H4 (cell line): ENCODE measurements around a stretch of chr6.

- RAMPAGE, long total RNA, result no peak
Observed at GRCh38 chr6:33789334-33789624, 349 bp upstream of the LEMD2 start.

DNA sequence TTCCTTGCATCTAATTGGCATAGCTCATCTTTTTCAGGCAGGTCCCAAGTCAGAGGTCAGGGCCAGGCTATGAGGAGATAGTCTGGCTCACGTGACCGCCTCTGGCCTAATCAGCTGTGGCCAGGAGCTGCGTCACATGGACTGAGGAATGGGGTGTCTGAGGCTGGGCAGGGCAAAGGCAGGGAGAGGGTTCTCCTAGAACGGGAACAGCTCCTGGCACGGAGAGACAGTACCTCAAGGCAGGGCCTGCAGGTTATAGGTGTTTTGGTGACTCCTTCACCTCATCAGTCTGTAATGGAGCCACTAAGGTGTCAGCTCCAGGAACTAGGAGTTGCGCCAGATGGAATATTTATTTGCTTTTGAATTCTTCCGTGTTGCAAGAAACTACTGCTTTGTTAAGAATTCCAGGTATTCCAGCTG, 36.7 kb upstream of the MLN start:
- RAMPAGE, long total RNA, result no peak

DNA sequence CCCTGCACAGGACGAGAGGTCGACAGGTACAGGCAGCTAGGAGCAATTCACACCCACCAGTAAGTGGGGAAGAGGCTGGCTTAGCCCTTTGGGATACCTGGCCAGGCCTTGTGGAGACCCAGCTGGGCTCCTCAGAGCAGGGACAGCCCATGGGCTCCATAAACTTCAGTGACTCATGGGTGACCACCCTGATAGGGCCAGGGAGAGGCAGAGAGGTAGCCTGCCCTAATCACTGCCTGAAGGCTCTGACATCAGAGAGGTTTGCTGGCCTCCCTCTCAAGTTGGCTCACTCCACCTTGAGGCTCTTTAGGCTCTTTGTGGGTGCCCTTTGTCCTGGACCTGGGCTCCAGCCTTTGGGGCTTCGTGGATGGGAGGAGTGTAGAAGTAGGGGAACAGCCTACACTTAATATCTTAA, 81.8 kb upstream of the MLN start:
- RAMPAGE, long total RNA, result no peak

DNA sequence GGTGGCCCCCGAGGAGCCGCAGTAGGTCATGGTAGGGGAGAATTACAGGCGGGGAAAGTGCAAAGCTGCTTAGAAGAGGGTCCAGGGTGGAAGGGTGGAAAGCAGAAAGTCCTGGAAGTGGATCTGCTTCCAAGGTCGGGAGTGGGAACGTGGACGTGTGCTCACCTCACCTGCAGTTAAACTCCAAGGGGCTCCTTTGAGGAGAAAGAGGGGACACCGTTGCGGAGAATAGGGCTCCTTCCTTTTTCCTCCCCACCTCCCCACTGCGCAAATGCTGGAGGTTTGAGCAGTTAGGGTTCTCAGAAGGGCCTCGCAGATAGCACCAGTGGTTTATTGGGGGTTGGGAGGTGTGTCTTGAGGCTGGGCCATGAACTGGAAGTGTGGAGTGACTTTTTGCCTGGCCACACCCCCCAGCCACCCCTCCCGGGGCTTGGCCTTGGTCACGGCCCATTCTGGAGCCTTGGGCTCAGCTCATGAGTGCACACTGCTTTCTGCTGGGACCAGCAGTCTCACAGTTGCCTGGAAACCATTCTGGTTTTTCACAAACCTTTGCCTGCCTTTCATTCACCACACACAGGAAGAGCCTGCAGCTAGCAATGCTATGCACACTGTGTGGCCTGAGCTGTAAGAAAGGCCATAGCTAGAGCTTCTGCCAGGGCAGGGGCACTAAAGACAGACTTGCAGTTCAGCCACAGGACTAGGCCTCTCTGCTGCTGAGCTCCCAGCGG, 100.5 kb upstream of the MLN start:
- RAMPAGE, long total RNA, result no peak

- RAMPAGE, long total RNA, result no peak
Observed at GRCh38 chr6:33905047-33905600, 101.3 kb upstream of the MLN start.

DNA sequence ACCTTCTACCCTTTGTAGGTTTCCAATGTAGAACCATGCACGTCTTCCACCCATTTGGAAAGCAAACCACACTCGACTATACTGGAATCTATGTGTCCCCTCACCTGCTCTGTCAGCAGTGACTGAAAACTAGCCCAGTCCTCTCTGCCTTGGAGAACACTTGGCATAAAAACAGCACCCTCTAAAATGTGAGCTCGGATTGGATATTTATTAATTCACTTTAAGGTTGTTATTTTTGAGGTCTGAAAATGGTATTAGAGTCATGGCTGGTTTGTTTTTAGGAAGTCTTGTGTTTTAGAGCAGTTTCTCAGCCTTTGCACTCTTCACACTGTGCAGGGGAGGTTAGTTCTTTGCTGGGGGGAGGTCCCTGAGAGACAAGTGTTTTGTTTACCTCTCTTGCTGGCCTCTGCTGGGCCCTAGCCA, 51.6 kb downstream of the GRM4 start:
- RAMPAGE, long total RNA, result no peak

- RAMPAGE, long total RNA, result no peak
Observed at GRCh38 chr6:34142592-34143017, 3.3 kb downstream of the GRM4 start.

DNA sequence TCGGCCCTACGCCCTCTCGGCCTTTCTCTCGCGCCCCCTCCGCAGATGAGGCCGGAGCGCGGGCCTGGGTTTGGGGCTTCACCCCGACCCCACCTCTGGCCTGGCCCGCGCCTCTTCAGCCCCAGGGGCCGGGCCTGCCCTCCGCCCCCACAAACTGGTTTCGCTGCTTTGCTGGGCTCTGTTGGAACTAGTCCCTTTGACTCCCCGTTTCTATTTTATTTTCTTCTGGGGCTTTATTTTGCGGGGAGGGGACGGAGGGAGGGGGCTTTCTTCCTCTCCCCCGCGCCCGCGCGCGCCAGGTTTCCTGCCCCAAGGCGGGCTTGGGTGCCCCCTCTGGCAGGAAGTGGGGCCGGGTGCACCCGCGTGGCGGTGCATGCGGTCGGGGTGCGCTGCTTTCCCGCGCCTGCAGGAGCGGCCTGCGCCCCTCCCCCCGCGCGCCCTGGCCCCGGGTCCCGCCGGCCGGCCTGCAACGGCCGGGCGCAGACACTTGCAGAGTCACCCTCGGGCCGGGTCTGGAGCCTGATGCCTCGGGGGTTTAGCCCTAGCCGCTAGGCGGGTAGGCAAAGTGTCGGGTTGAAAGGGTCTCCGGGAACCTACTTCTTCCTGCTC, 1.3 kb downstream of the HMGA1 start:
- RAMPAGE, long total RNA, result no peak

- RAMPAGE, long total RNA, result no peak
Observed at GRCh38 chr6:34247534-34248688, 895 bp downstream of the SMIM29 start.

DNA sequence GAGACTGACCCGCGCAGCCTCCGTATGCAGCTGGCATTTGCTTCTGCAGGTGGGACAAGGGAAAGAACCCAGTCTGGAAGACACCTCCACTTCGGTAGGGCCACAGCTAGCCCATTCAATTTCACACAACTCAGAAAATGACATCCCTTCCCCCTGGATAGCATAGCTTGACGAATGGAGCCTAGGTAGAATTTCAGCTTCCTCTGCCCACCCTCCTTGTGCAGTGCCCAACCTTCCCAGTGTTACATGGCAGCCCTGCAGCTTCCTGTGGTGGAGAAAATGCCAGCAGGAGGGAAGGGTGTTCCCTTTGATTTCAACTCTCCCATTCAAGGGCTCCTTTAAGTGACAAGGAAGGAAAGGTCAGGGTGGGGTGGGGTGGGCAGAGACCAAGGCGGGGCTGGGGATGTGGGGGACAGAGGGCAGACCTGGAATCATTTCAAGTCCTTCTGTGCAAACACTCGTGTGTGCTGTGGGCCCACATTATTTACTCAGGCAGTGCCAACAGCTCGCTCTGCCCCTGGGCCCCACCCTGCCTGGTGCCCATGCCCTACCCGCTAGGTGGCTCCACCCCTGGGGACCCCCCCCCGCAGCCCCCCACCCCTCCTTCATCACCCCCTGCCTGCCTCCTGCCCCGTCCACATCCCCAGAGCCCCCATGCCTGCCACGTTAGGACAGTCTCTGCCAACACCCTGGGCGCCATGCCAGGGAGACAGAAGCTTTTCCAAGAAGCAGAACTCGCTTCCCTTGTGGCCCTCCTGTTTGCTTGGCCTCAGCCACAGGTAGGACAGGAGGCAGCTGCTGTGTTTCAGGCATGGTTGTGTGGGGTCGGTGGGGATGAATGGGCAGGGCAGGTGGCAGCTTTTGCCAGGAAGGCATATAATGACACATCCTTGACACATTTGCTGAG, 9.5 kb downstream of the SPDEF start:
- RAMPAGE, long total RNA, result no peak

DNA sequence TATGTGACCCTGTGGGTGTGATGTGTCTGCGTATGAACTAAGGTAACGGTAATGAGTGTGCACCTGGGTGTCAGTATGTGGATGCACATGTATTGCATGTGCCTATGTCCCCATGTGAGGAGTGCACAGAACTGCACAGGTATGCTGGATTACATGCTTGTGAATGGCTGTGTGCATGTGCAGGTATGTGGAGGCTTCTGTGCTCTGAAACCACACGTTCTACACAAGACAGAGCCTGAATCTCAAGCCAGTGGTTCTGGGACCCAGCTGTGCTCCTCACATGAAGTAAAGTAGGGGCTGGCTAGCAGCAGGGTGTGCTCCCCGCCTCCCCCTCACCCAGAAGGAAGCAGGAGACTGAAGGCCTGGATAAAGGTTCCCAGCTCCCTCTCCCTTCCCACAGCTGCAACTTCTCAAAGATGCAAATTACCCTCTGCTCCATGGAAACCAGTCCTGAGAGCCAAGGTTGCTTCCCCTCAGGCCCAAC, 24.7 kb upstream of the SPDEF start:
- RAMPAGE, long total RNA, result no peak

DNA sequence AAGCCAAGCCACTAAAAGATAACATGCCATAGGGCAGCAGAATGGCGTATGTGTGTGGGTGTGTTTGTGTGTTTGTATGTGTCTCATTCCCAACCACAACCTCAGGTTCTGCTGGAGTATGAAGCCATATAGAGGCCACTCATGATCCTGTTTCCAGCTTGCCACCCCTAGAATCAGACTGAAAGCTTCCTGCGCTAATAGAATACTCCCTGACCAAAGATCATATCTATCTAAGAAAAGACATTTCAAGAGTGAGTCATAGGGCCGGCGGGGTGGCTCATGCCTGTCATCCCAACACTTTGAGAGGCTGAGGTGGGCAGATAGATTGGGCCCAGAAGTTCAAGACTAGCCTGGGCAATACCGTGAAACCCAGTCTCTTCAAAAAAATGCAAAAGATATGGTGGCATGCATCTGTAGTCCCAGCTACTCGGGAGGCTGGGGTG, 11.9 kb upstream of the SNRPC start:
- RAMPAGE, long total RNA, result no peak

DNA sequence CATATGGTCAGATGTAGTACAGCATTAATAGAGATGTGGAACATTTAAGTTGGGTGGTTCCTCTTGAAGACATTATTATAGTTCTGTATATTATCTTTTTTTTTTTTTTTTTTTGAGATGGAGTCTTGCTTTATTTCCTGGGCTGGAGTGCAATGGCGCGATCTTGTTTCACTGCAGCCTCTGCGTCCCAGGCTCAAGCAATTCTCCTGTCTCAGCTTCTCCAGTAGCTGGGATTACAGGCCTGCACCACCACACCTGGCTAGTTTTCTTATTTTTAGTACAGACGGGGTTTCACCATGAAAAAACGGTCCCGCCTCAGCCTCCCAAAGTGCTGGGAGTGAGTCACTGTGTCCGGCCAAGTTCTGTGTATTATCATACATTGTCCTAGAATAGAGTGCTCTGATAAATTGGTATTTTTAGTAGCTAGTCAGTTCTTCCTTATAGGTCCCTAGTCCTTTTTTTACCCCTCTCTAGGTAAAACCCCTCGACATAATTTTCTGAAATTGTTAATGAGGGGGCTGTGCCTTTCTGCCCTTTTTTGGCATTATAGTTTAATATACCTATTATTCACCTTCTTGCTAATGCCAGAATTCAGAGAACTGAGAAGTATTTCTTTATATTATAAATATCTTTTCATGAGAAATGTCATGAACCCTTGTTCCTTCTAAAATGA, 2.8 kb downstream of the SNRPC start:
- RAMPAGE, long total RNA, result no peak

- RAMPAGE, long total RNA, result no peak
Observed at GRCh38 chr6:34876324-34876819, 11.5 kb downstream of the TAF11 start.

DNA sequence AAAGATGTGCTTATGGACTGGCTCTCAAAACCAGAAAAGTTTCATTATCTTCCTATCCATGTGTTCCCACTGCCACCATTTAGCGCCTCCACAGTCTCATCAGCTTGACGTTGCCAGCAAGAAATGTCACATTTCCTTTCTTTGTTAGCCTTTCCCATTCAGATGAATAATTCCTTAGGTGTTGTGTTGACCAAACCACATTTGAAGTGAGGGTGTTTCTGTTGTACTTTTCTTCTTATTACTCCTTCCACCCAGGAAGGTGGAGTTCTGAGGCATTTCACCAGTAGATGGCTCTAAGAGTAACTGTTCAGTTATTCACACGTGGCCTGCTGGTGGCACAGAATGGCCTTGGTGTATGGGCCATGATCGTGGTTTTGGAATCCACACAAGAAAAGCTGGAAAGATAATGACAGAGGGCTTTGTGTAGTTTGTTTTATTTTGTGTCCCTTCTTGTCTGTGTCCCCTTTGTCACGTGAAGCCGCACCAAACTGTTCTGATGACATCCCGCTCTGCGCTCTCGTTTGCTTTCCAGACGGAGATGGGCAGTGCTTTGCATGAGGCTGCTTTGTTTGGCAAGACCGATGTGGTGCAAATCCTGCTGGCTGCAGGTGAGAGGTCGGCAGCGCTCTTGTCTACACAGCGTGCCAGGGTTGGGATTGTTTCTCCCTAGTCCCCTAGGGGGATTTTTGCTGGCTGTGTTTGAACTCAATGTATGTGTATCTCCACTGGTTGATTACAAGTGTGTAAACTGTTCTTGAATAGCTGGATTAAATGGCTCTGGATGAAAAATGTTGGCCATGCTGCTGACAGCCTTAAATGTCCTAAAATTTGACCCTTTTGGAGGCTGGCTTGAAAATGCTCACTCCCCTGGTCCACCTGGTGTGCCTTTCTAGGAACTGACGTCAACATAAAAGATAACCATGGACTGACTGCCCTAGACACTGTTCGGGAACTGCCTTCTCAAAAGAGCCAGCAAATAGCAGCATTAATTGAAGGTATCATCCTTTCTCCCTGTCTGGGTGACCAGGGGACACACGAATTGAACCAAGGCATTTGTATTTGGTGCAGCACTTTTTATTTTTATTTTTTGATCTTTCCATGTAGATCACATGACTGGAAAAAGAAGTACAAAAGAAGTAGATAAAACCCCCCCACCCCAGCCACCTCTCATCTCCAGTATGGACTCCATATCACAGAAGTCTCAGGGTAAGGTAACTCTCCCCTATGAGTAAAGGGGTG, 93.6 kb downstream of the ANKS1A start:
- RAMPAGE, long total RNA, result no peak

GRCh38 chr6:35026682-35027305, 114.3 kb downstream of the TCP11 start:
- RAMPAGE, long total RNA, result no peak

DNA sequence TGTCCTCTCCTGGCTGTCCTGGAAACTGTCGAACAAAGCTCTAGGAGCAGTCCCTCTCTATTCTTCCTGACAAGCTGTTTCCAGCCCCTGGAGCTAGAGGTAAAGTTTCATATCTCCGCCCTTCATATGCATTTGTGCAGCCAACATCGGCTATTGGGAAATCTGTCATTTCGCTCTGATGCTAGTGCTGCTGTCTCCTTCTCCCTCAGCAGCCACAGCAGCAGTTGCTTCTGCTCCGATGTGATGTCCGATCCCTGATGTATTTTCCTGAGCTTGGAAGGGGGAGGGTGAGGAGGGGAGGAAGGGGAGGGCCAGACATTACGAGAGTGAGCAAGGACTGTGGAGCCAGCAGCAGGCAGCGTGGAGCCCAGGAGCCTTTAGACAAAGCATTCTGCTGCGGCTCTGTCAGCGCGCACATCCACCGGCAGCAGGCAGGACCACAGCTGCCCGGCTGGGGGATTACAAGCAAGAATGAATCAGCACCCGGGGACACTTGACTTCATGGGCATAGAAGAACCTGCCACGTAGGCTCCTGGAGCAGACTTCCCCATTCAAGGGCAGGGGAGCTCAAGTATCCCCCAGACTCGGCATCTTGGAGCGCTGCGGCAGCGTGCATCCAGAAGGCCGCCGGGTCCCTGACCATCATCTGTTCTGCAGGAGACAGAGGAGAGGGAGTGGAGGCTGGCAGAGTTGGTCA, 83.1 kb downstream of the TCP11 start:
- RAMPAGE, long total RNA, result no peak

- RAMPAGE, long total RNA, result no peak
Observed at GRCh38 chr6:35181302-35182178, 32.2 kb upstream of the SCUBE3 start.

- RAMPAGE, long total RNA, result no peak
Observed at GRCh38 chr6:35473405-35473603, 5.1 kb downstream of the RPL10A start.

GRCh38 chr6:35491315-35491981, 5.4 kb downstream of the TEAD3 start:
- RAMPAGE, long total RNA, result no peak